HGPS cell (cell line): Measurements from ENCODE around the genes CDYL2 and GAN.

DNA sequence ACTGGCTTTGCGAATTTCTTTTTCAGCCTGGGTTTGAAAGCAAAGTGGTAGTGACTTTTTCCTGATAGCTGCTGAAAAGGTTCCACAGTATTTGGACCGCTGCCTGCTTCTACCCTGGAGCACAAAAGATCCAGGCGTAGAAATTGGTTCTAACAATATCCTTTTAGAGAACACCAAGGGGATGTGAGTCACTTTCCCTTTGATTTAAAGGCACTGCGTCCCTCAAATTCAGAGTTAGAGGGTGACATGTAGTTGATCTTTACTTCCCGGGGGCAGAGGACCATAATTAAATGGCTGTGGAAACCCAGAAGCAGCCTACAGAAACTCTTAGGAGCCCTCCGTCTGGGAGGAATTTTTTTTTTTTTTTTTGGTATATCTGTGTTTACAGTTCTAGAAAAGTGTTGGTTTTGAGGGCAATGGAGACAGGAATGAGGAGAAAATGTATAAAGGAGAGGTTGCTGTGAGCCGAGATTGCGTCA lies 218.5 kb downstream of the WWOX start:
- RRBS = no CpG with 5 or more reads among the region's 8 CpGs

DNA sequence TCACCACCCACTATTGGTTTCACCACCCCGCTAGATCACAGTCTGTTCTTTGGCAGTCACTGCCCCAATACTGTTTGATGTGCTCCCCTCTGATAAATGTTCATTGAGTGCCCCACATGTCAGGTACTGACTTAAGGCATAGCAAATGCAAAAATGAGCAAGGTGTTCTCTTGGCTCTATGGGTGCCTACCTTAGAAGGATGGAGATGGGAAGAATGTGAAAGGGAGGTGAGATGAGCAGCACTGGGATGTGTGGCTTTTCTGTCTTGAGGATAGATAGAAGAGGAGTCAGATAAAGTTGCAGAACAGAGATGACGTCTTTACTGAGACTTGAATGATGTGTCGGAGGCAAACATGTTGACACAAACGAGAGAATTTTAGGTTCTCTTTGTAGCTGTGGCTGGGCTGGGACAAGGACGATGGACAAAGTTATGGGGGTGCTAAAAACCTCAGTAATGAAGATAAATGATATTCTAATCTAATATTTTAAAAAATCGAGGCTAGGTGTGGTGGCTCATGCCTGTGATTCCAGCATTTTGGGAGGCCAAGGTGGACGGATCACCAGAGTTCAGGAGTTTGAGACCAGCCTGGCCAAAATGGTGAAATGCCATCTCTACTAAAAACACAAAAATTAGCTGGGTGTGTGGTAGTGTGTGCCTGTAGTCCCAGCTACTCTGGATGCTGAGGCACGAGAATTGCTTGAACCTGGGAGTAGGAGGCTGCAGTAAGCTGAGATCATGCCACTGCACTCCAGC lies 355.6 kb downstream of the WWOX start:
- RRBS = no CpG with 5 or more reads among the region's 8 CpGs

DNA sequence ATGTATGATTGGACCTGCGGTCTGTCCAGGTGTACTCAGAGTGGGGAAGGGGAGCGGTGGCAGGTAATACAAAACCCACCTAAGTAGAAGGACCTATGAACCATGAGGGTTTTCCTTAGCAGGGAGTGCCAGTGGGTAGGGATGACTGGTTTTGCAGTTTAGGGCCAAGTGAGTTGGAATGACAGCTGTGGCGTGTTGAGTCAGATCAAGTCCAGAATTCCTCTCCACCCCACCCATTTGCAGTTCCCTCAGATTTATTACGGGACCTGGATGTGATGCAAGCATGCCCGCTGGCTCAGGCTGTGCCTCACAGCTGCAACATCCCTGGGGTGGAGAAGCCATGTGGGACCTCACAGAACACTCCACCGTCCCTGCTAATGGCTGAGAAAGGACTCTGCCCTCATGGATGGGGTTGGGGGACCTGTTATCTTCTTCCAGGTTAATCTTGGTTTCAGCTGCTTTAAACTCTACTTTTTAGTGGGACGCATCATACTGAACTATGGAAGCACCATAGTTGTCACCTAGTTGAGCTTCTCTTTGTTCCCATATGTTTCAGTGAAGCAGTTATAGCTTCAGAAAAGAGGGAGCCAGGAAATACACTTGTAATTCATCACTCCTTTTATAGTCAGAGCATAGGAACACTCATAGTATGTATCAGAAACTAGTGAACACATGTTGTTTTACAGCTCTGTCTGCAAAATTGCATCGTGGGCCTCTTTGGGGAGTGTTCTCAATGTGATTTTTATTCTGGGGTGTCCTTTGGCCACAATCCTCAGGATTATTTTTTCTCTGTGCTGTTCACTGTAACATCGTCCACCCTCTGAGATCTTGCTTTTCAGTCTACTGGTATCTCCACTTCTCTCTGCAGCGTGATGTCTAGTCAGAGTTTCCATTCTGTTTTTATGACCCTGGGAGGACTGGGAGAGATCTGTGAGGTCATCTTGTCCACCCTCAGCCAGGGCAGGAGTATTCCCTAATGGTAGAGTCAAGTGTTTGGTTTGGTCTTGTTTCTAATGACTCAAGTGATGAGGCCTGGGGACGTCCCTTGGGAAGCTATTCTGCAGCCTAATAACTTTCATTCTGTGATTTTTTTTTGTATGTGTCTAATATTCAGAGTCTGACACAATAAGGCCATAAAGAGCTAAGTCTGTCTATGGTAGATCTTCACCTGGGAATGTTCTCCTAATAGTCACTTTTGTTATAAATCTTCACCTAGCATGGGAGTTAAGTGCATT lies 585.2 kb downstream of the WWOX start:
- RRBS = no CpG with 5 or more reads among the region's 11 CpGs

- RRBS = no CpG with 5 or more reads among the region's 3 CpGs
Measured at GRCh38 chr16:78796214-78796778, 696.8 kb downstream of the WWOX start.

- RRBS = no CpG with 5 or more reads among the region's 5 CpGs
Measured at GRCh38 chr16:79595194-79595633, 5.3 kb downstream of the MAF start.

DNA sequence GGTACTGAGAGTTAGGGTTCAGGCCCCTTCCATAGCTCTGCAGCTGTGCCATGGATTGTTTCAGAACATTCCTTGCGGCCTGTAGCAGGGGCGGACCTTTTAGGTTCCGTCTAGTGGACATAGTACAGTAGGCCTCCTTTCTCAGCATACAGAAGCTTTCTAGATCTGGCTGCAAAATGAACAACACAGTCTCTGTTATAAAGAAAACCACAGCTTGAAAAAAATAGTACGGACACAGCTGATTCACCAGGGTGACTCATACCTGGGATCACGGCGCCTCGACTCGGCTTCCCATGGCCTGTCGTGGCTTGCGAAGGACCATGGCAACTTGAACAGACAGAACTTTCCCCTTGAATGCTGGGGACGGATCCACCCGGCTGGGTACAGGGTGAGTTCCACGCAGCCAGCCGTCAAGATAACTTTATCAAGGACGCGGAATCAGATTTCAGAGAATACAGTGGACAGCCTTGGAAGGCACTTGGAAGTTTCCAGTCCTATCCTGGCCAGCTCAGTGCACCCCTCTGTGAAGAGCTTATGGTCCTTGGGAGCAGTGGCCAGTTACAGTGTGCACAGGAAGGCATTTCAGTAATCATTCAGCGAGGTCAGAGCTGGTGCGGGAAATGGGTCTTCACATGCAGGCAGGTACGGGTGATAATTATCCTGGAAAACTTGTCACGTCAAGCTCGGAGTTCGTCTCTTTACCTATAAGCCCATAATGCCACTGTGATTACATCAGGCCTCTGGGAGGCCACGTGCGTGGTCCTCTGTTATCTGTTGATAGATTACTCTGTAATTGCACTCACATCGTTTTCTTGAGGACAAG lies 57.9 kb upstream of the MAF start:
- RRBS = no CpG with 5 or more reads among the region's 25 CpGs

- RRBS = no CpG with 5 or more reads among the region's 4 CpGs
Measured at GRCh38 chr16:79712210-79712640, 111.7 kb upstream of the MAF start.

DNA sequence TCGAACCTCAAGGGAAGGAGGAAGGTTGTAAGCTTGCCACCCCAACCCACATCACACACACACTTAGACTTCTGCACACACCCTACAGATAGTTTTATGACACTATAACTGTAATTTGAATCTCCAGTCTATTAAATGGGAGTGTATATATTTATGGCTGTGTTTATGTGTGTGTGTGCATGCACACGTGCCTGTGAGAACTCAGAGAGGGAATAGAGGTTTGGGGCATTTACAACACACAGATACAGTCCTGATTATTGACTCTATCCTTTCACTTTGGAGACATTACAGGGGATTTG lies 171.5 kb upstream of the MAF start:
- RRBS = no CpG with 5 or more reads among the region's 2 CpGs

GRCh38 chr16:80804488-80804784 lies at the start of gene CDYL2:
CDYL2 (minus strand) TSS chr16:80804598.
- RRBS = 2% methylated on average over 15 of the region's 47 CpGs

- RRBS = no CpG with 5 or more reads among the region's 9 CpGs
Measured at GRCh38 chr16:80837843-80838322, 33.5 kb upstream of the CDYL2 start.

DNA sequence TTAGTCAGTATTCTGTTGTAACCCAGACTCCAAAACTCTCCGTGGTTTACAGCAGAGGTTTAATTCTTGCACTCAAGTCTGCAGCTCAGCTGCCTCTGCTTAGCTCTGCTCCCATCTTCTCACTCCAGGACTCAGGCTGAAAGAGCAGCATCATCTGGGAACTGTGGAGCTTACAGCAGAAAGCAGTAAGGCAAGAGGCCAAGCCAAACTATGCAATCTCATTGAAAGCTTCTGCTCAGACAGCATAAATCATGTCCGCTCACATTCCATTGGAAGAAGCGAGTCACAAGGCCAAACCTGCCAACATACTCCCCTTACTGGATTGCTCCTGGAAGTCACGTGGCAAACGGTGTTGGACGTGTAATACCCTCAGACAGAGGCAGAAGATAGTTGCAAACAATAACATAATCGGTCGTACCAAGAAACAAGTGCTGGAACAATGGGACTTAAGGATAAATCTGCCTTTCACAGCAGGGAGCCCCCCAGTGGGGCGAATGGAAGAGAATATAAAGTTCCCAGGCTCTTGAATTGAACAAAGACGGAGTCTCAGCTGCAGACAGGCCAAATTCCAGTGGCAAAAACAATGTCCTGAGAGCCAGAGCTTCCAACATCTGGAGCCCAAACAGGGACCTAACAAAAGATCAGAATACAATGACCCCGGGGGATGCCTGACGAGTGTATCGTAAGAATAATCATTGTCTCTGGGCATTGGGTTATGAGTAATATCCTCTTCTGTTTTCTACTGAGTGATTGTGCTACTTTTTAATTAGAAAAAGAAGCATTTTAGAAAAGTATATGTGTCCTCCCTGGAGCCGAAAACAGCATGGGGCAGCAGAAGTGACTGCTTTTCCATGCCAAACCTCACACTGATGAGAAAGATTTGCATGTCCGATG lies 68.5 kb downstream of the CMC2 start:
- RRBS = no CpG with 5 or more reads among the region's 15 CpGs

DNA sequence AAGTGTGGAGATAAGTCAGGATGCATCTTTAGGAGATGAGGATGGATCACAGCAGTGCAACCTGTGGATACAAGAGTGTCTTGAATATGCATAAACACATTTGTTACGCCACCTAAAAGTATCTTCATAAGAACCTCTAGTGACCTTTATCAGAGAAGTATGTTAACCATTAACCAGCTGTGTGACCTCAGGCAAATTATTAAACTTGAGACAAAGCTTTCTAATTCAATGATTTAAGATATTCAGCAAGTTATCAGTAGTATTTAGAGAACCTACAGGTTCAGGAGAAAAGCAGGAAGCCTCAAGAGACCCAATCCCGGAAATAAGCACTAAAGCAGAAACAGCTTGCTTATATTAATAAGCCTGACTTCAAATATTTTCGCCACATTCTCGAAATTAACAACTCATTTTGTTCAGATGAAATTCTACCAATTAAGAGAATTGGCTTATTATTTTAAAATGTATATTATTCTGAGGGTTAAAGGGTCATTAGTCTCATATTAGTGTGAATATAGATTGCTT lies 9.3 kb downstream of the CMC2 start:
- RRBS = no CpG with 5 or more reads among the region's 4 CpGs

DNA sequence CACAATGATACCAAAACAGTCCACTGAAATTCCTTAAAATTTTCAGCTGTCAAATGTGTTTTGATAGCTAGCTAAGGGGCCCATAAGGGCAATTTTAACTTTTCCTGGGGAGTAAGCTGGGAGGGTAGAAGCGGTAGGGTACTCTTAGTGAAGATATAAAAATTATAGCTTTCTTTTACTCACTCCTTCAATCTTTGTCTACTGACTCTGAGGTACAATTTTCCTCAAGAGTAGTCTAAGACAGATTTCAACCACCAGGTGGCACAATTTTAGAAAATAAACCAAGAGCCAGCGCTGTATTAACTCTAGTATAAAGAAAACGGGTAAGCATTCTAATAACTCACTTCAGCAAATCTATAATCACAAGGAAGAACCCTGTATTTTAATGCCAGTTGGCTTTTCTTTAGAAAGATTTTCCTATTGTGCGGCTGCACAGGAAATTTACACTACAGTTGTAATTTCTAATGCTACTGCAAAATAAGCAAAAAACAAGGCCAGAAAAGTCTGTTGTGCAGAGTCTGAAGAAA lies 2.1 kb downstream of the CMC2 start:
- RRBS = no CpG with 5 or more reads among the region's 4 CpGs

DNA sequence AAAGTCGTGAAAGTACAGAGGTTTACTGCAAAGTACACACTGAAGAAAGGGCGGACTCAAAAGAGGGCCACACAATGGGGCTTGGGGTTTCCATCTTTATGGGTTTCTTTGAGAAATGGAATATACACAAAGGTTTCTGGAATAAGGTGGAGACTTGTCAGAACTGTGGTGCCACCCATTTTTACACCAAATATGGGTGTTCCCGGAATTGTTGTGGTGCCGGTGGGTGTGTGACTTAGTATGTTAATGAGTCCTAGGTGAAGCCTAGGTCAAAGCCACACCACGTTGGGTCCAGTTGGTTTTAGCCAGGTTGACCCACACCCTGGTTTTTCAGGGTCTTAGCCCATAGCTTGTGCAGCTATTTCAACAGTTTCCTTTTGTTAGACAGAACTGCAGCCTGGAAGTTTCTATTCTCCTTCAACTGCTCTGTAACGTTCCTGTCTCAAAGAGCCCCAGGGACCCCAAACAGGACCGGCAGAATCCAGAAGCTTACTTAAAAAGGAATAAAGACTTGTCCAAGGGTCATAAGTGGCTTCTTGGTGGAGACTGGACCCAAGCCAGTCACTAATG lies 655 bp upstream of the GCSH start:
- RRBS = no CpG with 5 or more reads among the region's 7 CpGs

DNA sequence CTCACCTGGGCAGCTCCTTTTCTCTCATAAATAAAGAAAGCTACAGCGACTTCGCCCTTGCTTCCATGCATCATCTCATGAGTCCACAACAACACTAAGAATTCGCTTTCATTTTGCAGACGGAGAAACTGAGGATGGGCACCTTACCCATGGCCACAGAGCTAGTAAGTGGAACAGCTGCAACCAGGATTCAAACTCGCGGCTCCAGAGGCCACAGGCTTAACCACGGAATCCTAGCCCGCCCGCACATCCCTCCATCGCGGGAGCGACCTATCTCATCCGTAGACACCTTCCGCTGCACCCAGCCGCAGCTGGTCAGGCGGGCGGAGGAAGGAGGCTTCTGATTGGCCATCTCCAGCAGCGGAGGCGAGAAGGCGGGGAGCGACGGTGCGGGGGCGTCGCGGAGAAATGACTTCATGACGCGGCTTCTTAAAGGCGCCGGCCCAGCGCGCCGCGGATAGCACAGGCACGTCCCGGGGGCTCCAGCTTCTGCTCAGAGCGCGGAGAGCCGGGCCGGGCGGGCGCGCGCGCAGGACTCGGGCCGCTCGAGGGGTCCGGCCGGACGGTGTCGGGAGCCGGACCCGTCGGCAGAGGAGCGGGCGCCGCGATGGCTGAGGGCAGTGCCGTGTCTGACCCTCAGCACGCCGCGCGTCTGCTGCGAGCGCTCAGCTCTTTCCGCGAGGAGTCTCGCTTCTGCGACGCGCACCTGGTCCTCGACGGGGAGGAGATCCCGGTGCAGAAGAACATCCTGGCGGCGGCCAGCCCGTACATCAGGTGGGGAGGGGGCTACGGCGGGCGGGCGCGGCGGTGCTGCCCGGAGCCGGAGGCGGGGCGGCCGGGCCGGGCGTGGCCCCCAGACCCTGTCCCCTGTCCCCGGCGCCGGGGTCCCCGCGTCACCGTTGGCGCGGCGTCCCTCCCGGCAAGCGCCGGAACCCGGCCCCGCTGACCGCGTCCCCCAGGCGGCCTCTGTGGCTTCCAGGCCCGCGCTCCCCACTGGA lies at the start of gene GAN:
Gene GAN (plus strand): TSS at position 456 of the 998 bp plus-strand sequence.
- RRBS = 2% methylated on average over 38 of the region's 110 CpGs

- RRBS = no CpG with 5 or more reads among the region's 14 CpGs
Measured at GRCh38 chr16:81362305-81362954, 47.7 kb downstream of the GAN start.

- RRBS = 92% methylated on average over 3 of the region's 14 CpGs
Measured at GRCh38 chr16:81478676-81479372, 34.2 kb downstream of the CMIP start.

GRCh38 chr16:81493465-81494562 lies 49.2 kb downstream of the CMIP start:
- RRBS = no CpG with 5 or more reads among the region's 38 CpGs

DNA sequence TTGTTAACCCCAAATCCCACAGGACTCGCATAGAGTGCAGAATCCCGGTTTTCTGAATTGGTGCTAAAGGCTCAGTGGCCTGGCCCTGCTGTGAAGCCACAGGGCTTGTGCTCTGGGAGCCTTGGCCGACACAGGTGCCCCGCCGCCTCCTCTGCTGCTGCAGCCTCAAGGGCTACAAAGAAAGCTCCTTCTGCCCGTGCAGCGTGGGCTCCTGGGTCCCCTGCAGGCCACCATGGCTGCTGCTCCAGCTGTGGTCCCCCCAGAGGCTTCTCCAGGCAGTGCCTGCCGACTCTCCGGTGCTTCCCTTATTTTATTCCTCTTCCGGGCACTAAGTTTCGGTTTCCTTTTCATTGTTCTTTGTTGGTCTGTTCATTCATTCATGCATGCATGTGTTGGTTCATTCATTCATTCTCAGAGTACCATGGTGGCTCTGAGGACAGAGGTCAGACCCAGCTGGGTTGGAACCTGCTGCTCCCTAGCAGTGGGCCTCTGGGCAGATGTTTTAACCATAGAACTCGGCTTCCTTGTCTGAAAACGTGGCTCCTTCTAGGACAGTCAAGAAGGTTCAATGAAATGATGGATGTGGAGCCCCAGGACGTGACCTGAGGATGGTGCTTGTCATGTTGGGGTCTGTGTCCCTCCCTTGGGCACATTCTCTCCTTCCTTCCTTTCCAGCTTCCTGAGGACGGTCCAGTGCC lies 53.2 kb downstream of the CMIP start:
- RRBS = 76% methylated on average over 2 of the region's 15 CpGs